CMK (cell line): ENCODE measurements around a stretch of chr3.

- RRBS: no CpG with 5 or more reads among the region's 13 CpGs
Measured at GRCh38 chr3:63645406-63645850, 7.0 kb upstream of the SNTN start.

GRCh38 chr3:63966942-63967386 is 56.3 kb downstream of the PSMD6 start:
- RRBS: no CpG with 5 or more reads among the region's 1 CpG

DNA sequence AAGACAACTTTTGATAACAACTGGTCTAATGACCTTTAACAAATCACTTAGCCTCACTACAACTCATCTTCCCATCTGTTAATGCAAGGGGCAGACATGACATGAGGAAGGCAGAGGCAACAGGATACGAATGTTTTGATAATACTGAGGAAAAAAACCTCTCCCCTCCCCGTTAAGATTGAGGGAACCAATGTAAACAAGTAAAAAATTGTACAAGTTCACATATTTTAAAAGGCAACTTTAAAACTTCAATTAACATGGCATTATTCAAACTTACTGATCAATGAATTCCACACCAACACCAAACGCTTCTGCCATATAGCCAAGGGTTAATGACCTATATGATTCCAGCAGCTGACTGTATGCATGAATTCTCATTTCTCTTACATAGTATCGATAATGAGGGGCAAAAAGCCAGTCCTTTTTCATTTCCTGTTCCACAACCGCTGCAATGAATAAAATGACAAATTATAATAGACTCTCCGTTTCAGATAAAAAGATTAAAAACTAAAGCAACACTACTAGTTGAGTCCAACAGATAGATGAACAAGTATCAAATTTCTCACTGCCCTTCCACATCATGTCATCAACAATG is 10.0 kb downstream of the PSMD6 start:
- RRBS: no CpG with 5 or more reads among the region's 6 CpGs

GRCh38 chr3:64187105-64187540 is 38.1 kb downstream of the PRICKLE2 start:
- RRBS: no CpG with 5 or more reads among the region's 3 CpGs

- RRBS: no CpG with 5 or more reads among the region's 9 CpGs
Measured at GRCh38 chr3:64210095-64210807, 15.0 kb downstream of the PRICKLE2 start.

GRCh38 chr3:64267416-64268731 is 42.6 kb upstream of the PRICKLE2 start:
- RRBS: 85% methylated on average over 17 of the region's 39 CpGs

DNA sequence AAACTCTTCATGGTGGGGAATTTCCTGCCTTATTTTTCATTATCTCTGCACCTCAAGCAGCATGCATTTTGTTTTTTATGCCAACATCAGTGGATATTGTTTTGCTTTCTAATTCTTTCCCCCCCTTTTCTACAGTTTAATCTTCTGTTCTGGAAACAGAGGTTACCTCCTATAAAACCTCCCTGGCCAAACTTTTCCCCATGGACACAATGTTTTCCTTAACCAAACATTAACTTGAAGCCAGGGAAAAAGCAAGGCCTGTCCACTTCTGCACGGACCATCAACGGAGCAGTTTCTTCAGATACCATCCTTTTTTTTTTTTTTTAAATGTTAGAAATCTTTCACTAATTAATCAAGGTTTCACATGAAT is 127.1 kb downstream of the ADAMTS9 start:
- RRBS: no CpG with 5 or more reads among the region's 2 CpGs

- RRBS: no CpG with 5 or more reads among the region's 3 CpGs
Measured at GRCh38 chr3:64650378-64650838, 37.4 kb downstream of the ADAMTS9 start.

- RRBS: 3% methylated on average over 5 of the region's 52 CpGs
Measured at GRCh38 chr3:64685618-64686417, 2.0 kb downstream of the ADAMTS9 start.

GRCh38 chr3:64813524-64814188 is 125.9 kb upstream of the ADAMTS9 start:
- RRBS: 96% methylated on average over 3 of the region's 8 CpGs

- RRBS: no CpG with 5 or more reads among the region's 3 CpGs
Measured at GRCh38 chr3:64867003-64867634, 179.3 kb upstream of the ADAMTS9 start.

GRCh38 chr3:65509116-65510068 is 529.3 kb downstream of the MAGI1 start:
- RRBS: no CpG with 5 or more reads among the region's 35 CpGs

- RRBS: no CpG with 5 or more reads among the region's 7 CpGs
Measured at GRCh38 chr3:65974488-65975409, 64.0 kb downstream of the MAGI1 start.

DNA sequence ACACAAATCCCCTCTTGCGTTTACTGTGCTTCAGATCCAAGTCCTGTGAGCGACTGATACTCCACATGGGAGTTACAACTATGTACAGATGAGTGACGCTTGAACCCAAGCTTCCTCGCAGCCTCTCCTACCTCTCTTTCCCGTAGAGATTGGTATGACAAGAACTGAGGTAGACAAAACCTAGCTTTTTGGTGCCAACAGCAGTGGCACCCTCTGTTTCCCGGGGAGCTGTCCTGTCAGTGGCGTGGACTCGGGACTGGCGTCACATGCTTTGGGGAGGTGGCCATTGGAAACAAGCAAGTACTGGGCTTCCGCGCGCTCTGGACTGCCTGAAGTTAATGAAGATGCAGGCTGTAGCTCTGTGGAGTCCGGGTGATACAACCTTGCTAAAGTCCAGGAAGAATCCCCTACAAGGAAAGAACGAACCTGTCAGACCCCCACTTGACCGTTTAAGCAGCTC is 120.7 kb downstream of the LRIG1 start:
- RRBS: no CpG with 5 or more reads among the region's 15 CpGs

DNA sequence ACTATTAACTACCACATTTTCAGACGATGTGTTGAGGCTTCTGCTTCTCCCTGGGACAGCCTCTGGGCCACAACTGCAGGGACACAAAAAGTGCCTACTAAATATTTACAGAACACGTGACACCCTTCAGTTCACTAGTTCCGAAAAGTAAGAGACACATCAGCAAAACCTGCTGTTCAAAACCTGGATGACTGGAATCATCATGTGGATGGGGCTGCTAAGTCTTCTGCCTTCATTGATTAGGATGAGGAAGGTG is 52.1 kb downstream of the LRIG1 start:
- RRBS: no CpG with 5 or more reads among the region's 3 CpGs

- RRBS: no CpG with 5 or more reads among the region's 8 CpGs
Measured at GRCh38 chr3:66453216-66453966, 47.4 kb downstream of the LRIG1 start.

DNA sequence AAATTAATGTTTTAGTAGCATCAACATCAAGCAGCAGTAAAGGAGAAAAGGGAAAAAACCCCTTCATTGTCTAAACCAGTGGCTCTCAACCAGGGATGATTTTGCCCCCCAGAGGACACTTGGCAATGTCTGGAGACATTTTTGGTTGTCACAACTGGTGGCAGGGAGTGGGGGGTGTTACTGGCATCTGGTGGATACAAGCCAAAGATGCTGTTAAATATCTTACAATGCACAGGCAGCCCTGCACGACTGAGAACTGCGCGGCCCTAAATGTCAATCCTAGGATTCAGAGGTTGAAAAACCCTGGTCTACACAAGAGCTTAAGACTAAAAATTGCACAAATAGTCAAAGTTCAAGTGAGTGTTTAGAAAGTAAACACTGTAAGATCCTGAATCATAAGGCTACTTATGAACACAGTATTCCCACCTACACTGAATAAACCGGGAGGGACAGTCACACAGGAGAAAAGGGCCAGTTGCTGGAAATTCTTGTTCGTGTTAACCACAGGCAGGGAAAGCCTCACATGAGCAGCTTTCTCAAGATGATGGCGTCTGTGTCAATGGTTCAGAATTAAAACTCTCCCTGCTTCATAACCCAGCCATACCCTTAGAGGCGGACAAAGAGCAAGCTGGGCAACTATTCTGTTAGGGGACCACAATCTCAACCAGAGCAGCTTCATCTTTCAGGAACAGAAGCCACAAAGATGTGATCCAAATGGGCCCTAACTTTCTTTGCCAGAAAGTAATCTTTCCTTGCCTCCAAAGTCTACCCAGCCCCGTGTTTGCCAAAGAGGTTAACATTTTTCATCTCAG is 37.7 kb downstream of the LRIG1 start:
- RRBS: no CpG with 5 or more reads among the region's 8 CpGs

- RRBS: no CpG with 5 or more reads among the region's 9 CpGs
Measured at GRCh38 chr3:66485524-66486066, 15.2 kb downstream of the LRIG1 start.

GRCh38 chr3:66487303-66487875 is 13.4 kb downstream of the LRIG1 start:
- RRBS: no CpG with 5 or more reads among the region's 6 CpGs